Epithelial cell of proximal tubule (primary cell): ENCODE data around the gene HACD1.

GRCh38 chr10:17038199-17039198 lies 91.1 kb downstream of the CUBN start:
- RAMPAGE, long total RNA = no peak
- RRBS = no CpG with 5 or more reads among the region's 13 CpGs

GRCh38 chr10:17199117-17199949 lies 2.1 kb downstream of the TRDMT1 start:
- RAMPAGE, long total RNA = no peak
- RRBS = no CpG with 5 or more reads among the region's 11 CpGs

- RAMPAGE, long total RNA = no peak
- RRBS = no CpG with 5 or more reads among the region's 14 CpGs
These were observed 11.6 kb upstream of the VIM start for GRCh38 chr10:17215956-17217391.

DNA sequence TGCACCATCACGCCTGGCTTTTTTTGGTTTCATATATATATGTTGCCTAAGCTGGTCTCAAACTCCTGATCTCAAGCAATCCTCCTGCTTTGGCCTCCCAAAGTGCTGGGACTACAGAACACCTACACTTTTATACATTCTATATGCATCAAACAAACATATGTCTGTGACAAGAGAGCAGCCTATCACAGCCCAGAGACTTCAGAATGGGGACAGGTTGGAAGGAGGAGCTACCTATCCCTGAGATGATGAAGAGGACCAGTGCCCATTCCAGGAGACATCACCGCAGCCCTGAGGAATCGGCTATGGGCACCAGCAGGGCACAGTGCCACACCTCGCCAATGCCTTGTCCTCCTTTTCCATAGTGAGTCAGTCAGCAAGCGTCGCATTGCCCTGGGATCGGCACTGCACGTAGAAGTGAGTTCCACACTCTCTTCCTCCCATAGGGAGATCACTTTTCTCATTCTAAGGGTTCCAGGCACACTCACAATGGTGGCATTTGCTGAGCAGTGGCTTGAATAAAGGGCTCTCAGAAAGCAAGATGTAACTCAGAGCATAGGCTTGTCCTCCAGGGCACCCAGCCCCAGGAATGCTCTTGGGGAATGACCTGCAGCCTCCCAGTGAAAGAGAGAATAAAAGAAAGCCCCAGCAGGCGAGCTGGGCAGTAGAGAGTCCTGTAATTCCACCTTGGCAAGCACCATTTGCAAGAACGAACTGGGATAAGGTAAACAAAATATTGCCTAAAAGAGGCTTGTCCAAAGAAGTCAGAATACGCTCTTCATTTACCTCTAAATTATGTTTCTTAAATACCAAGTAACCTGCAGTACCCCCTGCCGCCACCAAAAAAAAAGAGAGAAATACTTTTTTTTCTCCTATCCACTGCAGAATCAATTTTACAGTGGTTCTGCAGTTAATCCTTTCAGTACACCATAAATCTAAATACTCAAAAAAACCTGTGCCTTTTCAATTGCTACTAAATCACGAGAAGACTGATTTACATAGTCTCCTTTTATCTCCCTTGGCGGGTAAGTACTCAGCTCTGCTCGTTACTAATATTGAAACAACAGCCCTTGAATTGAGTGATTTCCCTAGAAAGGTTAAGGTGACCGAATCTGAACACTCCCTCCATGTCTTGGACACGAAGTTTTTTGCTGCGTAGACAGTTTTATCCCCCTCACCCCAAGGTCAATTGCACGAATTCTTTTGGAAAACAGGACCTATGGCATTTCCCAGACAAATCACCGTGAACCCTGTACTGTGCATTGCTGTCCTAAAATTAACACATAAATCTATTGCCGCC lies 969 bp upstream of the VIM start:
- RAMPAGE, long total RNA = no peak
- RRBS = no CpG with 5 or more reads among the region's 21 CpGs

DNA sequence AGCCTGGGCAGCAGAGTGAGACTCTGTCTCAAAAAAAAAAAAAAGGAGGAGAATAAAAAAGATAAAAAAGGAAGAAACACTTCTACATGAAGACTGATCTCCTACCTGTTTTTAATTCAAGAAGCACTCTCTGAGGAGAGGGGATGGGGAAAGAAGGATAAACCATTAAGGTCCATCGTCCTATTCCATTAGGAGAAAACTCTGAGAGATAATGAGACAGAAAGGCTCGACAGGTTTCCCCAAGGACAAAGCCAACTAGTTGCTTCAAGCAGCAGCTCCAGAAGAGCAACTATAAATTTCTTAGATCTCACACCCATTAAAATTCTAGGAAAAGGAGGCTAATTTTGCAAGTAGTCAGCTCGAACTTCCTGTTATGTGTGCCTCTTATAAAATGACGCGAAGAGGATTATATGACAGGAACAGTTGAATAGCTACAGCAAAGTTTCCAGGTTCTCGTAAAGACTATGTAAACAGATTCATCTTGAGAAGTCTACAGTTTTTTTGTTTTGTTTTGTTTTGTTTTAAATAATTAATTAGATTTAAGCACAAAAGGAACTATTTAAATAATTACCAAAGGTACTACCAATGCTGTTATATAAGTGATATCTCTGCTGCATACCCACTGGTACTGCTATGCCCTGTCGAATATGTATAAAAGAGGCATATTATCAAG lies 52.0 kb upstream of the ST8SIA6 start:
- RAMPAGE, long total RNA = no peak
- RRBS = no CpG with 5 or more reads among the region's 7 CpGs

DNA sequence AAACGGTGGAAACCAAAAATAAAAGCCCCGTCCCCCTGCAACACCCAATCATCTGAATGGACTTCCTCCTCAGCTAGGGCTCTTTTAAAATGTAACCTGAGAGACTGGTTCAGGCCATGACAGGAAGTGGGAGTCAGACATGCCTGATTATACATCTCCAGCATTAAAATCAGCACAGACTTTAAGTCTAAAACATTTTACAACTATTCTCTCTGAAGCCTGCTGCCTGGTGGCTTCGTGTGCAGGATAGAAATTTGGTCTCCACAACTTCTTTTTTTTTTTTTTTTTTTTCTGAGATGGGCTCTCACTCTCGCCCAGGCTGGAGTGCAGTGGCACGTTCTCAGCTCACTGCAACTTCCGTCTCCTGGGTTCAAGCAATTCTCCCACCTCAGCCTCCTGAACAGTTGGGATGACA lies 30.3 kb downstream of the HACD1 start:
- RAMPAGE, long total RNA = no peak
- RRBS = no CpG with 5 or more reads among the region's 6 CpGs

GRCh38 chr10:17617178-17618258 lies at the start of gene HACD1:
Gene HACD1, minus strand, starts transcription at chr10:17617374.
- RAMPAGE, long total RNA = no peak
- RRBS = 3% methylated on average over 7 of the region's 81 CpGs

DNA sequence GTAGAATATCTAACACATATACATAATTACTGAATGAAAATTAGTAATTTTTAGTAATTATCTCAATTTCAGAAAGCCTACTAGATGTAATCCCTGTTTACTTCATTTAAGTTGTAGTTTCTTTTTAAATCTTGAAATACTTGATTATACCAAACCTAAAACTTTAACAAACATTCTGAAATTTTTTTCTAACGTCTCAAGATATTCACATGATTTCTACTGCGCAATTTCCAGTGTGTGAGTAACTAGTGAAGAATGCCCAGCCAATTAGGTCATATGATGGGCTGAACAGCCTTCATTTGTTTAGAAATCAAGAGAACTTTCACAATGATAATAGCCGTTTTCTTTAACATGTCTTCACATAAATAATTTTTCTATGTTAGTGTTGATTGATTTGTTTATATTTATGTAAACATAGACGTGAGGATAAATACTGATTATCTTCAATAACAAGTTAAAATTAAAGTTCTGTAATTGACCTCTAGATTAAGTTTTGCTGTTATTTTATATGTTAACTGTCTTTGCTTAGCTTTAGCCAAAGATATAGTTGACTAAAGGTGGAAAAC lies 21.8 kb downstream of the STAM start:
- RAMPAGE, long total RNA = no peak
- RRBS = no CpG with 5 or more reads among the region's 4 CpGs

DNA sequence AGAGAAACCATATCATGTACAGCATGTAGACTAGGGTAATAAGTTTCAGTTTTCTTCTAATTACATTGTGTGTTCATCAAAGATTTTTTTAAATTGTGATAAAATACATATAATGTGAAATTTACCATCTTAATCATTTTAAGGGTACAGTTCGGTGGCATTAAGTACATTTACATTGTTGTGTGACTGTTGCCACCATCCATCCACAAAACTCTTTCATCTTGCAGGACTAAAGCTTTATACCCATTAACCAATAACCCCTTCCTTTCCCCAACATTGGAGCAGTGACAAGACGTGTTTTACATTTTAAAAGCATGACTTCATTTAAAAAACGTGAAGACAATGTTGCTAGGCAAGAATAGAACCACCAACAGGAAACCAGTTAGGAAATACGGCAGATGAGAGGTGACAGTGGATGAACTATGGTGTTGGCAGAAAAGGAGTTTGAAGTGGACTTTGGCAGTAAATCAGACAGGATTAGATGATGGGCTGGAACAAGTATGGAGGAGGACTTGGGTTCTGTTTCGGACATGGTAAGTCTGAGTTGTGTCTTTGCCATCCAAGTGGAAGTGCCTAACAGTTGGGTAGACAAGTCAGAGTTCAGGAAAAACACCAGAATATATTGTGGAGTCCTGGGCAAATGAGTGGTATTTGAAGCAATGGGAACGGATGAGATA lies 16.9 kb downstream of the TMEM236 start:
- RAMPAGE, long total RNA = no peak
- RRBS = no CpG with 5 or more reads among the region's 6 CpGs

DNA sequence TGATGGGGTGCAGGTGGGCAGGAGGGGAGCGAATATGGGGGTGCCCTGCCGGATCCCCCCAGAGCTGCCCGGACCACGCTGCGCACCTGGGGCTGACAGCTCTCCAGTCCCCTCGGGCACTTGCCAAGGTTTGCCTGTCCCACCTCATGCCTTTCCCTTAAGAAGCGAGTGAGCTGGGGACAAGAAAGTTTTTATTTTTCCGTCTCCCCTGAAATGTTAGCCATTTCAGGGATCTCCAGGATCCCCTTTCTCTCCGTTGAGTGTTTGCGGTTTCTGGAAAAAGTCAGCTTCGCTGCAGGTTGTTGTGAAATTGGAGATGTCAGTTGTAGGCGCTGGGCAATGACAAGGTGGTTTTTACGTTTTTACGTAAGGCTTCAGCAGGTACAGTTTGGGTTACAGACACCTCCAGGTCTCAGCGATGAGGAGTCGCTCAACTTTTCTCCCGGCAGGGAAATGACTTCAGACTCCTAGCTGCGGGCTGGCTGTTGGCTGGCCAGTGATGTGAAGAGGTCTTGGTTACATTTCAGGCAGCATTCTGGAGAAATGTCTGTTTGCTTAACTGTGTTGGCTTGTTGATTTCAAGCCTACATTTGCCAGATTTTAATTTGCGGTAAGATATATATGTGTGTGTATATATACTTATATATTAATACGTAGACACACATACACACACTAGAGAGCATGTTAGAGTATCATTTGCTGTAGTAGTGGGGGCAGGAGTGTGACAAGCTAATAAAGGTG lies 1.3 kb downstream of the CACNB2 start:
- RAMPAGE, long total RNA = no peak
- RRBS = 4% methylated on average over 2 of the region's 20 CpGs

DNA sequence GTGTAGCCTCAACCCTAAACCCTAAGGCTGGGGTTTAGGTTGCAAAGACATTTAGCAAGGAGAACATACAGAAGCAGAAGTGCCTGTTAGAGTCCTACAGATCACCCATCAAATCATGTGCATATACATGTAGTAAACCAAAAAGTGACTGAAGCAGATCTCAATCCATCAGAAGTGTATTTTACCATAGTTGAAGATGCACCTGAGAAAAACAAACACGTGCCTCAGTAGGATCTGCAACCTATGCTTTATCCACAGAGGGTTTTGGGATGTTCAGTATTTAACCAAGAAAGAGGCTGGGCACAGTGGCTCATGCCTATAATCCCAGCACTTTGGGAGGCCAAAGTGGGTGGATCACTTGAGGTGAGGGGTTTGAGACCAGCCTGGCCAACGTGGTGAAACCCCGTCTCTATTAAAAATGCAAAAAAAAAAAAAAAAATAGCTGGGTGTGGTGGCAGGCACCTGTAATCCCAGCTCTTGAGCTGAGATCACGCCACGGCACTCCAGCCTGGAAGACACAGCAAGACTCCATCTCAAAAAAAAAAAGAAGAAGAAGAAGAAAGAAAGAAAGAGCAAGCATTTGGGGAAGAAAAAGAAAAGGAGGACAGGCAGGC lies 36.9 kb downstream of the CACNB2 start:
- RAMPAGE, long total RNA = no peak
- RRBS = no CpG with 5 or more reads among the region's 5 CpGs

GRCh38 chr10:18331871-18332563 lies 191.8 kb downstream of the CACNB2 start:
- RAMPAGE, long total RNA = no peak
- RRBS = no CpG with 5 or more reads among the region's 9 CpGs

DNA sequence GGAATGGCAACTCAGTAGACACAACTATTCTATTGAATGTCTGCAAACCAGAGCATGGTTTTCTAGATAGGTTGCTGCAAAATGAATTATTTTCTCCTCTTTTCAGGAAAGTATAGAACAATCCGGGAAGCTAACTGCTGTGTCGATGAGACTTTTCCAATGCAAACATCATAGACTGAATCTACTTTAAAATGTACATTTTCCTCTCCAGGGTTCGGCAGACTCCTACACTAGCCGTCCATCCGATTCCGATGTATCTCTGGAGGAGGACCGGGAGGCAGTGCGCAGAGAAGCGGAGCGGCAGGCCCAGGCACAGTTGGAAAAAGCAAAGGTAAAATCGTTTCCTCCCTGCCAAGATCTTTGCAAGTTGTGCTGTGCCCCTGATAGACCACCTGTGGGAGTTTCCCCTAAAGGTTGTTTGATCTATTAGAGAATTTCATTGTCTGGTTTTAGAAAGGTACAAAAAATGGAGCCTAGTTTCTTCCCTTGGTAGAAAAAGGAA lies 249.6 kb downstream of the NSUN6 start:
- RAMPAGE, long total RNA = no peak
- RRBS = no CpG with 5 or more reads among the region's 11 CpGs

- RAMPAGE, long total RNA = no peak
- RRBS = no CpG with 5 or more reads among the region's 6 CpGs
These were observed 178.0 kb downstream of the NSUN6 start for GRCh38 chr10:18473332-18473780.

DNA sequence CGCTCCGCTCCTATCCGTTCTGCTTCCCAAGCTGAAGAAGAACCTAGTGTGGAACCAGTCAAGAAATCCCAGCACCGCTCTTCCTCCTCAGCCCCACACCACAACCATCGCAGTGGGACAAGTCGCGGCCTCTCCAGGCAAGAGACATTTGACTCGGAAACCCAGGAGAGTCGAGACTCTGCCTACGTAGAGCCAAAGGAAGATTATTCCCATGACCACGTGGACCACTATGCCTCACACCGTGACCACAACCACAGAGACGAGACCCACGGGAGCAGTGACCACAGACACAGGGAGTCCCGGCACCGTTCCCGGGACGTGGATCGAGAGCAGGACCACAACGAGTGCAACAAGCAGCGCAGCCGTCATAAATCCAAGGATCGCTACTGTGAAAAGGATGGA lies 112.1 kb downstream of the NSUN6 start:
- RAMPAGE, long total RNA = no peak
- RRBS = no CpG with 5 or more reads among the region's 23 CpGs

DNA sequence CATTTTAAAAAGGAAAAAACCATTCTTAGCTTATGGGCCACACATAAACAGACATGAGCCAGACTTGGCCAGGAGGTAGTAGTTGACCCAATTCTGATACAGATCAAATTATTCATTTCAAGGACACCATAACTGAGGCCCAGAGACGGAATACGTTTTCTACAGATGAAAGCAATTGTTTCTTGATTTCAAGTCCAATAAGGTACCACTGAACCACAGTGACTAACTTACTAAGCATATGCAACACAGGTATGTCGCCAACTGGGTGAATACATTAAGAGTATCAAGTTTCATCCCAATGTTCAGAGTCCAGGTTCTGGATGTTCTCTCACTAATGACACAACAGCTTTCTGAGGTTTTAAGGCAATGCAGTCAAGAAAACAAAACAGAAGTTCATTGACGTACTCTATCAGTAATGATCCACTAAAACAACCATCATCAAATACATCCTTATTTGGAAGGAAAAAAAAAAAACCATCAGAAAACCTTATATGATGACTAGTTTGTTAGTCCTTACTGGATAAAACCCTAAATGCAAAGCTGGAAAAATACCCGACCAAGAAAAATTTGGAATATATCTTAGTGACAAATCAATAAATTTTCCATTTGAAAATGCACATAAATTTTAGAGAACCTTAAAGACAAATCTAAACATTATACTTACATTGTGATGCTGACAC lies 35.7 kb downstream of the NSUN6 start:
- RAMPAGE, long total RNA = no peak
- RRBS = no CpG with 5 or more reads among the region's 5 CpGs

DNA sequence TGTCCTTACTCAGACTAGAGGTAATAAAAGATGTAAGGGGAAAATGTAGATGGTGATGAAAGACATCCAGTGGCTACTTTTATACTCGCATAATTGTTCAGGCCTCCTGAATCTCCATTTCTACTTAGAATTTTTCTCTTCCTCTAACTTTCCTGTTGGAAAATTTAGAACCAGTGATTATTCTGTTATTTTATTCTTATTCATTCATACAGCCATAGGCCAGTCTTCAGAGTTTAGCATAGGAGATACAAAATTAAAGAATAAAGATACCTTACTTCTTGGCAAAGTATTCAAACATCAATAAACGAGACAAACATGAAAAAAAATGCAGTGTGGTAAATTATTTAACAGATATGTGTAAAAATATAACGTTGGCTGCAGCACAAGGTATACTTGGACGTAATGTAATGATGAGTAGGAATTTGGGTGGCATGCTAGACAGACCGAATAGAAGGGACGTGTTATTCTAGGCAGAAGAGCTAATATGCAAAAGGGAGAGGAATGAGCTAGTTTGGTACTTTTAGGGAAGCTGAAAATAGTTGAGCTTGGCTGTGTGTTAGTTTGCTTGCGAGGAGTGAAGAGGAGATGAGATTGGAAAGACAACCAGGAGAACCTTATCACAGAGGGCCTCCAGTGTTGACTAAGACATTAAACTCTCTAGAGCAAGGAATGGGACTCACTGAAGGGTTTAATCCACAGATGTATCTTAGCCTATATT lies 2.3 kb downstream of the ARL5B start:
- RAMPAGE, long total RNA = no peak
- RRBS = no CpG with 5 or more reads among the region's 7 CpGs

DNA sequence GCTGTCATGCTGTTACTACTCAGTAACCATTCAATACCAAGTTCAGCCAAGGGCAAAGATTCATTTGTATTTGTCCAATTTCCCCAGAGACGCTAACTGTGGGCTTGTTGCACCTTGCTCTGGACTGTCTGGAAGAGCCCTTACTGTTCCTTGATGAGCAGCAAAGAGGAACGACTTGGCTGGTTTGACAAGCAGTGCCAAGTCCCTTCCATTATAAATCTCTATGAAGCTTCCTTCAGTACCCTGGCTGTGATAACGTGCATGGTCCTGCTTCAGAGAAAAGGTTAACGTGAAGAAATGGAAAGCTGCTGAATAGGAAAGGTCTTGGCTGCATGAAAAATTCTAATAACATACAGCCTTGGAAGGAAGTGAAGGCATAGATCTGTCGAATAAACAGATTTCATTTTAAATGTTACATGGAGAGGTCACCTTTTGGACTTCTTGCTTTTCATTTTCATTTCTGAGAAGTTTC lies 2.0 kb downstream of the MALRD1 start:
- RAMPAGE, long total RNA = no peak
- RRBS = no CpG with 5 or more reads among the region's 5 CpGs

DNA sequence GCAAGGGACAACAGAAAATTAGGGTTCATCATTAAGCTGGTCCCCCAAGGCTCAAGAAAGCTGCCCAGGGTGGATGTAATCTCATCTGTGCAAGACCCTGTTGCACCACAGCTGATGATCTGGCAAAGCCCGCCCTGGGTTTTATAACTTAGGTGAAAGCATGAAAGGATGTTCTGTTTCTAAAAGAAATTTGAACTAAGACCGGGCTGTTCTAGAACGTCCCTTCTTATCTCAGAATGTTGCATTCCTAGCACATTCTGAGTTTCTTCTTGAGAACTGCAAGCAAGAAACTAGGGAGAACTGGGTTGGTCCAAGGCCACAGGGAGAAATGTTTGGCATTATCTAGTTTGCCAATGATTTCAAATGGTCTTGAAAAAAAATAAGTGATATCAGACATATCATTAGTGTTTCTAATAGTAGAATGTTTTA lies 358.8 kb upstream of the PLXDC2 start:
- RAMPAGE, long total RNA = no peak
- RRBS = no CpG with 5 or more reads among the region's 3 CpGs

DNA sequence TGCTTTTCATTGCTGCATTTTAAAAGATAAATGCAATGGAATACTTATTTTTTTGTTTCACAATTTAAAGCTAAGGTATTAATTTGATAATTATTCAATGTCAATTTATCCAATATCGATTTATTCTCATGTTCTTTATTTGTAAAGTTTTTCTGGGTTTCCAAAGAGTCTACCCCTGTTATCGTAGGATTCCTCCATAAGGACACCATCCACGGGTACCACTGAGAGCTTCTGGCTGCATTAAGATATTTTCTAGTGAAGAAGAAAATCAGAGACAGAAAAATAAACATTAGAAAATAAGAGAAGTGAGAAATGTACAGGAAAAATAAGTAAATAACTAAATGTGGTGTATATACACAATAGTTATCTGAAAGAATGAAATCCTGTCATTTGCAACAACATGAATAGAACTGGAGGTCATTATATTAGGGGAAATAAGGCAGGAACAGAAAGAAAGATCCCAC lies 27.0 kb downstream of the PLXDC2 start:
- RAMPAGE, long total RNA = no peak
- RRBS = no CpG with 5 or more reads among the region's 3 CpGs